ENCODE results near the gene AK7.

DNA sequence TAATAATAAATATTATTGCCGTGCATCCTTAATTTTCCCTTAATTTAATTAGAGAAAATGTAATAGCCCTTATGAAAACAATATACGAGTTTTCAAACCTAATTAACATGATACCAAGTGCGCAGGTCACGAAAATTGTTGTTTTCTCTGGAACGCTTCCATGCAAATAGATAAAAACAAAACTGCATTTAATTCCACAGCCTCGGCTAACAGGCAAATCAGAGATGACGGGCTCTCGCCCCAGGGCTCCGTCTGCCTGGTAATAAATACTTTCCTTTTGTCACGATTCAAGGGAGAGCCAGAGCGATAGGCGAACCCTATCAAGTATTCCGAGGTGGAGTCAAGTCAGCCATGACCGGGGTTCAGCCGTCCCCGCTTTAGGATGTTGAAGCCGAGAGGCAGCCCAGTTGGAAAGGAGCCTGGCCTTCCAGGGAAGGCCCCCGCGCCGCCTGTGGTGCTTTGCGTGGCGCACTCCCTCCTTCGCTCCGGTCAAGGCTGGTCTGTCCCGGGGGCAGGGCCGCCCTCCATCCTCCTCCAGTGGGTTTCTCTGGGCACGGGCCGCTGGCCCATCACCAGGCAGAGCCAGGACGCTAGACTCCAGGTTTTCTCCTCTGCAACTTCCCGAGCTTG lies 137.8 kb upstream of the GSC start:
- PRO-cap: no peak

- PRO-cap: no peak
Observed at GRCh38 chr14:94945553-94946013, 175.7 kb upstream of the GSC start.

DNA sequence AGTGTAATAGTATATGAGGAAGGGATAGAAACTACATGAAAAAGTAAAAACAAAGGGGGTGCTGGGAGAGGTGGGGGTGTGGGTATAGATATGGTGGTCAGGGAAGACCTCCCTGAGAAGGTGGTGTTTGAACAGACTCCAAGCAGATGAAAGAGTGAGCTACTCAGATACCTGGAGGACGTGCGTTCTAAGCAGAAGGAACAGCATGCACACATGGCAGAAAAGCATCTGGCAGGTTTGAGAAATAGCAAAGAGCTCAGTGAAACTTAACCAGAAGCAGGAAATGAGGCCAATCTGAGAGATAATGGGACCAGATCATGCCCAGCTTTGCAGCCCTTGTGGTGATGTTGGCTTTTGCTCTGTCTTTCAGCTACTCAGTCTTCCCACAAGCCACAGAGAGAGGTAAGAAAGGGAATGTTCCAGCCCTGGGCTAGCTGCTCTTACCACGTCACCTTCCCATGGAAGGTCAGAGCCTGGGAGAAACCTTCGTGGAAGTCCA lies 176.3 kb upstream of the GSC start:
- PRO-cap: no peak

- PRO-cap: no peak
Observed at GRCh38 chr14:95220512-95221476, 63.5 kb upstream of the DICER1 start.

GRCh38 chr14:95221477-95222010 lies 64.2 kb upstream of the DICER1 start:
- PRO-cap: no peak

DNA sequence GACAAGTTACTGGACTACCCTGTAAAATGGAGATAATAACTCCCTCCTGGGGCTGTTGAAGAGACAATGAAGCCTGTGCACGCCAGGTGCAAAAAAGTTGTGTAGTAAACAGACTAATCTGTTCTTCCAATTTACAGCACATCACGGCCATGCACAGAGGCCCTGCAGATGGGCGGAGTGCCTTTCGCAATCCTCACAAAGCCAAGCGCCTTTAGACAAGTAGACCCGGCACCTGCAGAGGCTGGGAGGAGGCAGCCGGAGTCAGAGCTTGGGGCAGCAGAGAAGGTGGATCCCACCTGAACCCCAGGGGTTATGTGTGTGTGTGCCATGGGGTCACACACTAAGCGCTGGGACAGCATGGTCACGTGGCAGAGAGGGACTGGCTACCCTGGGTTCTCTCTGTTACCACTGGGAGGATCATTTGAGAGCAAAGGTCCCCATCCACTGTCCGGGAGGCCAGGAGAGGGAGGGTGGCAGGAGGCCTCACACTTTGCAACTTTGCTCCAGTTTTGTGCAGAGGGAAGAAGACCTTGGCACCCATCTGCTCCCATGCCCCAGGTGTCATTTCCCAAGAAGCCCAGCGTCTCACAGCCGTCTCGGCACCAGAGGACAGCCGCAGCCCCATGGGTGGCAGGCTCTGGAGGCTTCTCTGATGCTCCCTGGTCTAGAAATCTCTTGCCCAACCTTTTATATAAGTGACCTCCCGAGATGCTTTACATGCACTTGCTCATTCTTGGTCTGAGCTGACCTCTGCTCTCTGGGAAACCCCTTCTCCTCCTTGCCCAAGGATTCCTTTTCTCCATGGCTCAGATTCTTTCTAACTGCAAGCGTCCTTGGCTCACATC lies 80.0 kb upstream of the DICER1 start:
- PRO-cap: no peak

DNA sequence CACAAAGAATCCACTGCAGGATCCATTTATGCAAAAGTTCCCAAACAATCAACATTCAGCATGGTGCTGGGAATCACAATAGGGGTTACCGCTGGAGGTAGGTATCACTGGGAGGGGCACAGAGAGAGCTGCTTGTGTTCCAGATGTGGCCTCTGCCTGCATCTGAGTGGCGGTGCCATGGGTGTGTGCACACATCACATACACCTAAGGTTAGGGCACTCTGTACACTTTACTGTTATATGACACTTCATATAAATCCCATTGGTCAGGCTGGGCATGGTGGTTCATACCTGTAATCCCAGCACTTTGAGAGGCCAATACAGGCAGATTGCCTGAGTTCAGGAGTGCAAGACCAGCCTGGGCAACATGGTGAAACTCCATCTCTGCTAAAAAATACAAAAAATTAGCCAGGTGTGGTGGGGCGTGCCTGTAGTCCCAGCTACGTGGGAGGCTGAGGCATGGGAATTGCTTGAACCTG lies 30.7 kb downstream of the CLMN start:
- PRO-cap: no peak

- PRO-cap: no peak
Observed at GRCh38 chr14:95290786-95291843, 28.6 kb downstream of the CLMN start.

- PRO-cap: no peak
Observed at GRCh38 chr14:95307229-95308276, 12.2 kb downstream of the CLMN start.

DNA sequence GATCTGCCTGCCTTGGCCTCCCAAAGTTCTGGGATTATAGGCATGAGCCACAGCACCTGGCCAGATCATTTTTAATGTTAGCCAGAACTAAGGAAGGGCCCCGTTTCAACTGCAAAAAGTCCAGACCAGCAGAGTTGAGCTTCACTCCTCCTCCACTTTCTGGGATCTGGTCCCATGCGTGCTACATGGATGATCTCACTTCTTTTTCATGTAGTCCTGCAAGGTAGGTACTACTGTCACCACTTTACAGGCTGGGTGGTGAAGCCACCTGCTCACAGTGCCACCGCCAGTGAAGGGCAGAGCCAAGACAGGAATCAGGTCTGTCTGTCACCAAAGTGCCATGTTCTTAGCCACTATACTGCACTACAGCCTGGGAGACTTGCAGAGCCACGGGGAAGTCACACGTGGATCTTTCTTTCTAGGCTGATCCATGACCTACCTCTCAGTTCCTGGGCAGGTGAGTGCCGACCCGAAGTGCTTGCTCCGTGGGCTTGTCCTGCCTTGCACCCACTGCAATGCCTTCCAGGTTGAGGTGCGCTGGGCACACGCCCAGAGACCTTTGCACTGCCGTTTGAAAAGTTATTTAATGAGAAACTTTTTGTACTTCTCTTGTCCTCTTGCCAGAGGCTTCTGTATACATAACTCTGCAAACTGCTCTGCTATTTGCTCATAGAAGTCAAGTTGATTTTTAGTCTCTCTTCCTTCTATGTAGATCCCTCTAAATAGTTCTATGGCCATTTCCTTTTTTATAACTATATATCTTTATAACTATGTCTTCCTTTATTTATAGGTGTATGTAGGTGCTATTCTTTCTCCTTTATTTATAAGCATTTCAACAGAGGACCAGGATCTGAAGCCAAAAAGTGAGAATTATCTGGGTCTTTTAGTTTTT lies 19.7 kb upstream of the CLMN start:
- PRO-cap: no peak

DNA sequence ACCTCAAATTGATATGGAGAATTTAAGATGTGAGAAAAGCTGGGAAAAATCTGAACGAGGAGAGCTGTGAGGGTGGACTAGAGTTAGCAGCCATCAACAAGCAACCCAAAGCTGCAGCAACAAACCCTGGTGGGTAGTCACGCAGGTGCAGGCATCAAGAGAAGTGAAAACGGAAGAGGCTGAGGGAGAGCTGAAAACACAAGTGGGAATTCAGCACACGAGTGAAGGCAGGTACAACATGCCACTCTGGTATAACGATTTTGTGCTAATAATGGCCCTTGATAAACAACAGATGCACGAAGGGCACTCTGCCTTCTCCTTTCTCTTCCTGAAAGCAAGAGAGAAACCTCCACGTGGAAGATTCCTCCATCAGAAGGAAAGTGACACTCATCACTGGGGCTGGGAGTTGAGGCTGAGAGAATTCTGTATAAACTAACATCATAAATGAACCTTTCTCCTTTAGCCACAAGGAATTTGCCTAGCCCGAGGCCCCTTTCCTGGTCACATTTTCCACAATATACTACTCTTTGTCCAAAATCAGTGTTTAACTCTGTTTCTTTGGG lies 11.6 kb downstream of the TCL1B start:
- PRO-cap: no peak

- PRO-cap: no peak
Observed at GRCh38 chr14:95725792-95726480, 12.0 kb upstream of the TCL1A start.

GRCh38 chr14:95741115-95741672 lies 27.3 kb upstream of the TCL1A start:
- PRO-cap: no peak

GRCh38 chr14:96252222-96252741 lies 3.7 kb upstream of the BDKRB1 start:
- PRO-cap: no peak

DNA sequence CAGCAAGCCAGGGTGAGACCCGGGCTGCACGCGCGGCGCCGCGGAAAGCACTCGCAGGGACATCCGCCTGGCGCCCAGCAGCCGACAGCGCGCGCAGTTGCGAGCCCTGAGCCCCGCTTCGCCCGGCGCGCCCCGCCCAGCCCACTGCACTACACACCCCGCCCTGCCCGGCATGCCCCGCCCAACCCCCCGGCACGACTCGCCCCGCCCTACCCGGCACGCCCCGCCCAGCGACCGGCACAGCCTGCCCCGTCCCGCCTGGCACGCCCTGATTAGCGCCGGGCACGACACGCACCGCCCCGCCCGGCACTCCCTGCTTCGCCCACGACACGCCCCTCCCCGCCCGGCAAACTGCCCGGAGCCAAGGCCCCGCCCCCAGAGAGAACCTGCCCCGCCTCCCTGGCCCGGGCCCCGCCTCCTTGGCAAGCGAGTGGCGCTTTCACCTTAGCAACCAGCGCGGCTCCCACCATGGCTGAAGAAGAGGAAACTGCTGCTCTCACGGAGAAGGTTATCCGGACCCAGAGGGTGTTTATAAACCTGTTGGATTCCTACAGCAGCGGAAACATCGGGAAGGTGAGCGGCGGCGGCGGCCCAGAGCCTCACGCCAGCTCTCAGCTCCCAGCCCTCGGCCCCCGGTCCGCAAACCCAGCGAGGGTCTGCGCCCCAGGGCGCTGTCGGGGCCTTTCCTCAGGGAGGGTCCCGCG lies at the start of gene AK7:
TSS of gene AK7 (plus strand) at position 442 of the 704 bp plus-strand sequence.
- PRO-cap: bidirectional peak, plus-strand start at position 453 of the sequence, minus-strand start at position 93 of the sequence

GRCh38 chr14:96592549-96593021 lies 90.4 kb downstream of the PAPOLA start:
- PRO-cap: bidirectional peak, plus-strand start at chr14:96592794, minus-strand start at chr14:96592705

GRCh38 chr14:98932040-98932484 lies 339.9 kb downstream of the BCL11B start:
- PRO-cap: no peak

DNA sequence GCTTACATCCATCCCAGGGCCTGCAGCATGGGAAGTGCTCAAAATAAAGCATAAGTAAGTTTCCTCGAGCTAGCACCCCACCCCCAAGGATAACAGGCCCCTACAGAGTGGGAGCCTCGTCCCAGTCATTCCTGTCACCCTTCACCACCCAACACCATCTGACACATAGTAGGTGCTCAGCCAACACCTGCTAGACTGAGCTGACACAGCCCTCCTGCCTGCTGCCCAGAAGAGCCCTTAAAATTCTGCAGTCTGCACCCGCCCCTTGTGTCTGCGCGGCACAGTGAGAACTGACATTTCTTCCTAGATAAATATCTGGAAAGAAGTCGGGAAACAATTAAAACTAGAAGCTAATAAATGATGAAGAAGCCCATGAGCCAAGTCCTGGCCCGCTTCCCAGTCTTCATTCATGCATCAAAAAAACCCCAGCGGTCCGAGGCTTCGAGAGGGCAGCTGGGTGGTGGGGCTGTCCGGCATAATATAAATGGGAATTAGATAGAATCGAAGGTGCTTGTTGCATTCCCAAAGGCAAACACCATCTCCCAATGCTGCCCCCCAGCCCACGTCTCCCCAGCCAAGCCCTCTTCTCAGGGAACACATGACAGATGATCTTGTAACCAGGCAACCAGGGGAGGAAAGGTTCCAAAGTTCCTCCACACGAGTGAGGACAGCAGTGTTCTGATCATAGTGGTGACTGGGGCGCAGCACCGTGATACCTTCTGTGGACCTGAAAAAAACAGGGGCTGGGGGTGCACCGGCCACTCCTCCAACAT lies 76.2 kb downstream of the BCL11B start:
- PRO-cap: no peak

GRCh38 chr14:99240389-99240892 lies 31.6 kb downstream of the BCL11B start:
- PRO-cap: no peak

DNA sequence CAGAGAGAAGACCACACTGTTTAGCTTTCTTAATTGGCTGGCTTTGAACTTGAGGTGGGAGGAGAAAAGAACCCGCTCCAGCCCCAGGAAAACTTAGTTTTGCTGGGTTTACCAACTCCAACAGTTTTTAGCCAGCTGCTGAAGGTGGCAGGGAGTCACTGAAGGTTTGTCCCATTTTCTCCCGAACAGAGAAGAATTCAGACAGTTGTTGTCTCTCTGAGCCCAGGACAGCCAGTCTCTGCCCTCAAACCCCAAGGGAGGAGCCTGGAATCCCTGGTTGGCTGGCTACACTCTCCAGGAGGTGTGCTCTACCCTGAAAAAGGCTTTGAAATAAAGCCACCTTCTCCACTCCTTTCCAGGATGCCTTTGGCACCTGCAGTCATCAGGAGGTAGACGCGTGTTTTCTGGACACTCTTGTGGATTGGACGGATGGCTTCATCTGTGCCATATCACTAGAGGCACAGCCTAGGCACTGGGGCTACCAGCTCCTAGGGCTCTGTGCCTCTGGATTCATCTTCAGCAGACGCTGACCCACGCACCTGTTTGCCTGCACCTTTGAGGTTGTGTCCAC lies 24.6 kb downstream of the BCL11B start:
- PRO-cap: no peak